ENCODE measurements around a stretch of chr12.

DNA sequence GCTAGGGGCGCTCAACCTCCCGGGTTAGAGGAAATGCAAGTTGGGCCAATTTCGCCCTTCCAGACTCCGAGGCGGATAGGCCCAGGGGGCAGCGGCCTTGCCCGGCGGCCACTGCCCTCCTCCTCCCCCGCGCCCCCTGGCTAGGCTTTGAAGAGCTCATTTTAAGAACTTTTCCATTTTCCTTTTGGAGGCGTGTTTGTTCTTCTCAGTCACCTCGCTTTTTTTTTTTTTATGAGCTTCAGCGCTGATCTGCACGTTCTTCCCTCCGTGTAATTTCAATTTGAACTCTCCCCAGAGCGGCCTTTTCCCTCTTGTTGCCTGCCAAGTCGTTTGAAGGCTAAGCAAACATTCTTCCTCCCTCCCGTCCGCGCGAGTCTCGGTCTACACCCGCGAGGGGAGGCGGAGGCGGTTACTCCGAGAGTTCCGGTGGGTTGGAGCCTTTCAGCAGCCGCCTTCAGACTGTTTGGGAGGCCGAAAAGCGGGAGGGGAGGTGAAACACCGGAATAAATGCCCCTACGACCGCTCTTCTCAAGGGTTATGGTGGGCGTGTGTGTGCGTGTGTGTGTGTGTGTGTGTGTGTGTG is 52.6 kb upstream of the TBX3 start:
- RRBS, 2 experiments = 91 to 92% methylated on average over 11 of the region's 36 CpGs

- RRBS, 2 experiments = no CpG with 5 or more reads among the region's 9 CpGs
Measured at GRCh38 chr12:114768170-114768915, 84.4 kb upstream of the TBX3 start.

- RRBS, 2 experiments = no CpG with 5 or more reads among the region's 5 CpGs
Measured at GRCh38 chr12:115213263-115213924, 529.4 kb upstream of the TBX3 start.

GRCh38 chr12:115337561-115338270 is 653.7 kb upstream of the TBX3 start:
- RRBS, 2 experiments = no CpG with 5 or more reads among the region's 9 CpGs

DNA sequence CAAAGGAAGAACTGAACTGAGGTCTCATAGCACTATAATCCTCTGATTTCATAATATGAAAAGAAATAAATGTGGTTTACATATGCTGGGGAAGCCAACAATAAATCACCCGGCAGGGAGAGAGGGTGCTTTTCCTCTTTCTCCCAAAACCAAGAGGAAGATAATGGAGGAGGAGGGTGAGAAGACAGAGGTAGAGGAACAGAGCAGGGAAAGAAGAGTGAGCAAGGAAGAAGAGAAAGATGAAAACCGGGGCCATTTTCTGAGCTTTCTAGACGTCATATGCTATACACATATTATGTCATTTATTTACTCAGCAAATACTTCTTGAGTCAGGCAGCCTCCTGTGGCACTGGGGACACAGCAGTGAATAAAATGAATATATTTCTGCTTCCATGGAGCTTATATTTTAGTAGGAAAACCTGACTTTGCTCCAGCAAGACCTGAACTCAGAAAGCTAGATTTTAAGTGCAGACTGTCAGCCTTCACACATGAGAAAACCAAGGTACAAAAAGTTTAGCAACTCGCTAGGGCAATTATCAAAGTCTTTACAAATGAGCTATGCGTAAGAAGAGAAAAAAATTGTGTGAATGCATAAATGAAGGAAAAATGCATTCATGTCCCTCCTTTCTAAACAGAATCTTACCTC is 710.8 kb upstream of the TBX3 start:
- RRBS, 2 experiments = no CpG with 5 or more reads among the region's 5 CpGs

DNA sequence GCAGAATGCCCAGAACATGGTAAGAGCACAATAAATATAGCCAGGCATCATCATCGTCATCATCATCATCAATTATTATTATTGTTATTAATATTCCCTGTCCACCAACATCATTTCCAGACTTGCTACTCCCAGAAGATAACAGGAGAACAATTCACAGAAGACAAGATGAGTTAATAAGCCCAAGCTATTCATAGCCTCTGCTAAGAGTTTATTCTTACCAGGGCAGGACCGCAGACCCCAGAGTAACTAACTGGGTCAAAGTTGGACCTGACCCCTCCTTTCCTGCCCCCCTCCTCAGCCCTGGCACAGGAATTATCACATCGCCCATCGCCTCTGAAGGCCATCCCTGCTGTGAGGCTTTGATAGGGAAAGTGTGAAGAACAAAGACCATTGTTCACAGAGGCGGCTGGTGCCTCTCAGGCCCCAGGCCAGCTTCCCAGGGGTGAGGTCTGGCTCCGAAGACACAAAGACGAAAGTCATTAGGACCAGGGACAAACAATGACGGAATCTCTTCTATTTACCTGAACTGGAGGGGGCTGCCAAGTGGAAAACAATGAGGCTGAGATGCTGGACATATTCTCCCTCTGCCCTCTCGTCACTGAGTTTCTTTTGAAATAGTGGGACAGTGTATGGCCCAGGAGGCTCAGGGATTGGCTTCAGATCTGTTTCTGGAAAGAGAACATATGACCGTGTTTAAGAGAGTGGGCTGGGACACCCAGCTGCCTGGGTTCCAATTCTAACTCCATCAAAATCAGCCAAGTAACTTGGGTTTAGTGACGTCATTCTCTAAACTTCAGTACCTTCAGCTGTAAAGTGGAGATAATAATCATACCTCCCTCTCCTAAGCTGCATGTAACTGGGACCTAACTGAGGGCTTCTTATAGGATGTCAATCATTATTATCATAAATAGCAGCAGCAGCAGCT is 769.5 kb downstream of the MED13L start:
- RRBS, 2 experiments = no CpG with 5 or more reads among the region's 11 CpGs

DNA sequence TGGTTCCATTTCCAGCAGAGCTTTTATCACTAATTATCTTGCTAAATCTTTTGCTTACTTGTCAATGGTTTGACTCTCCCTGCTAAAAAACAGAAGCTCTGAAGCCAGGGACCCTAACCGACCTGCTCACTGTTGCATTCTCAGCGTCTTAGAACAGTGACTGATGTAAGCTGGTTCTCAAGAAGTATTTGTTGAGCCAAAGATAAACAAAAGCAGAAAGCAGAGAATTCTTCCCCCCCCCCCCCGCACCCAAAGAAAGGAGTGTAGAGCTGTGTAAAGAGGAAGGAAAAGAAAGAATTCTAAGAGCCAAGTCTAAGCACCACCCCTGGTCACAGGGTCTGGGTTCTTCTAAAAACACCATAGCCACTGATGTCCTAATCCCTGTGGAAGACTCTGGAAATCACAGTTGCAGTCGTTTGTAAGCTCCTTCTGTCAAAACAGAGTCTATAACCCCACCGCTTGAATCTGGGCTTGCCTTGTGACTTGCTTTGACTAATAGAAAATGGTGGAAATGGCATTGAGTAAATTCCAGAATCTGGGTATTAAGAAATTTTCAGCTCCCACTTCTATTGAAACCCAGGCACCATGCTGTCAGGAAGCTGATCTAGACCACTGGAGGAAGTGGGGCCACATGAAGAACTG is 385.7 kb downstream of the MED13L start:
- RRBS, 2 experiments = no CpG with 5 or more reads among the region's 5 CpGs

GRCh38 chr12:115949163-115949499 is 328.4 kb downstream of the MED13L start:
- RRBS, 2 experiments = no CpG with 5 or more reads among the region's 6 CpGs

- RRBS, 2 experiments = no CpG with 5 or more reads among the region's 6 CpGs
Measured at GRCh38 chr12:116002657-116003344, 274.7 kb downstream of the MED13L start.

DNA sequence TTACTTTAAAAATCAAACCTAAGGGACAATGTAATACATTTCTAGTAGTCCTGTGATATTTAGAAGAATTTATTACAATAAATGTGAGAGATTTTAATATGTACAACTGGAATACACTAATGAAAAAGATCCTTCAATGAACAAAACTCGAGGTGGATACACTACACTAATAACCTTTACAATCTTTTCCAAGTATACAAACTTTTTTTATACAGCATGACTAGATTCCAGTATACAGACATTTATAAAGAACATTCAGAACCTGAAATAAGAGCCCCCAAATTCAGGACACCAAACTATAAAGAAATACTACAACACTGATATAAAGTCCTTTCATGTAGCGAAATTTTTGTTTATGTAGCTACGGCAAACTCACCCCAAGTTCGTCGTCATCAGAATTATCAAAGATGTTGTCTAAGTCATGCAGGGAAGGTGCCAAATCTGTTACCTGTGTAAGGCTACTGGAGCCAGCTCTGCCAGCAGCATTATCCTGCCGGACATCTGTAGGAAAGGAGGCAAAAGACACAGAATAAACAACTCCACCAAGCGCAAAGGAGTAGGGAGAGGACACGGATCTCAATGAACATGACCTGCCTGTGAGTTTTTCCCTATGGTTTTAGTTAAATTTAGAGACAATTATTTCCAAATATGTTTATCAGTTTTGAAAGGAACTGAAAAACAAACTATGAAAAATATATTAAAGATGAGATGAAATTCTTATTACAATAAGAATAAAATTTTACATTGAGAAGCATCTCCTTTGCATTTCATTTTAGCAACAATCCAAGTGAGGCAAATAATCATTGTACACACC is 271.8 kb downstream of the MED13L start:
- RRBS, 2 experiments = no CpG with 5 or more reads among the region's 8 CpGs

- RRBS, 2 experiments = no CpG with 5 or more reads among the region's 4 CpGs
Measured at GRCh38 chr12:116032529-116033097, 244.9 kb downstream of the MED13L start.

- RRBS, 2 experiments = no CpG with 5 or more reads among the region's 5 CpGs
Measured at GRCh38 chr12:116156537-116157145, 120.9 kb downstream of the MED13L start.

- RRBS, 2 experiments = no CpG with 5 or more reads among the region's 6 CpGs
Measured at GRCh38 chr12:116199402-116200637, 77.7 kb downstream of the MED13L start.

DNA sequence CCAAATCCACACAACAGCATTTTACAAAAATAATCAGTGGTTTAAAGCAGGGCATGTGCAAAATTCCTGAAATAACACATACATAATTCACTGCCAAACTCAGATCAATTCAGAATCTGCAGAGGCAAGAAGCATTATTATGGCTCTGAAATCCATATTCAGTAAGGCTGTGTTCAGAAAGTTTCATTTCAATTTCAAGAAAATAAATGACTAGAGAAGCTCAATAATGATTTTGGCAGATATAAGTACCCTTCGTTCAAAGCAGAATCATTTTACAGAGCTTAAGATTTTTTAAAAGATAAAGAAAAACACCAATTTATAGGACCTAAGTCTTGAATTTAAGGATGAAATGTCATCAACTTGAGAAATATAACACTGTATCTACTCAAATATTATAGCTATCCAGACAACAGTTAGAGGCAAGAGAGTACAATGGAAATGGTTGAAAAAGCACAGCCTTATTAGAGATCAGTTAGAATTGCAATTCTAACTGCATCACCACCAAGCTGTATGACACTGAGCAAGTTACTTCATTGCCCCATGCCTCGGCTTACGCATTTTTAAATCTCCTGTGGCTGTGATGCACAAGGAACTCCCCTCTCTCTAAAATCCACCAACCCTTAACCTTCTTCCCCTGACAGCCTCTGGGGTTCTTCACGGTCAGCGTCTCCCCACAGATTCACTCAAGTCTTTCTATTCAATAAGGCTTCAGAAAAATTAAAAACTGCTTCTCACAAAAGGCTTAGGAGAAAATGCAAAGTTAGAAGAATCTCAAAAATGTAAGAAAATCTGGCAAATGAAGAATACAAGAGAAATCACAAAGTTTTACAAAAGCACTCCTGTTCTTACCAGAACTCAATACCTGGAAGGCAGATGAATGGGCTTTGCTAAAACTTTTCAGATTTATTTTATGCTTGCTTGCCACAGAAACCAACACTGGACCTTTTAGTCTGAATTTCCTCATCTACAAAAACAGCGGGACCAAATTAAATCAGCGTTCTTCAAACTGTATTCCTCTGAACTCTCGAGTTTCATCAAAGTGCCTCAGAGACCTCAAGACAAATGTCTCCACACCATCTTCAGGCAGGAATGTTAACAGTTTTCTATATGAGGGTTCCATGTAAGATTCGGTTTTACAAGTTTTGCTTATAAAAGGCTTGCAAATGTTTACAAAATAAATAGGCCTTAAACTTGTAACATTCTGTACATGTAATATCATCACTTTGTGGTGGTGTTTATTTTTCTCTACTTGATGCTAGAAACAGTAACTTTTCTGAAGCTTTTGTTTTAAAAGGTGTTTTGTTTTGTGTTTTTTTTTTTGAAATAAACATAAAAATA is 74.9 kb downstream of the MED13L start:
- RRBS, 2 experiments = no CpG with 5 or more reads among the region's 9 CpGs

DNA sequence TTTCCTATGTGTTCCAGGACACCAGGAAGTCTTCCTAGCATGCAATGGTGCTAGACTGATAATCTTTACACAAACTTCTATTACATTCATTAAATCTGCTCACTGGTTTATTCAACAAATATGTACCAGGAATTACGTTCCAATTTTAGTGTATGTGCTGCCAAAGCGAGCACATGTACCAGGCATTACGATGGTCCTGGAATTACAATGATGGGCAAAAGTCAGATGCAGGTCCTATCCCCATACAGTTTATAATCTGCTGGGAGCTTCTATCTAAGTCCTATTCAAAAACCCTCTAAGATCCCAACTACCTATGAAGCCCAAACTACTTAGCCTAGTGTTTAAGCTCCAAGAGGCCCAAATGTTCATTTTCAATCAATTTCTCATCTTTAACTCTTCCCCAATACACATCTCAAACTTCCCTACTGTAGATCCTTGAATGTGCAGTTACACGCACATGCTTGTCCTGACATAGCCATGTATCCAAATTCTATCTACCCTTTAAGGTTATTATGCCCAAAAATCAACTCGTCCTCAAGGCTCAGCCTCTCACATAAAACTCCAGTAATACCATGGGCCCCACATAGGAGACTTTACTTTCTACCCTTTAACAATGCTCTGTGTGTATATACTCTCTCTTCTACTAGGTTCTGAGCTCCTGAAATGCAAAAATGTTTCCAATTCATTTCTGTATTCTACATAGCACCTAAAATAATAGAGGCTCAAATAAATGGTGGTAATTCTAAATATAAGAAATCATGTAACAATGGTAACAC is 53.4 kb downstream of the MED13L start:
- RRBS, 2 experiments = no CpG with 5 or more reads among the region's 5 CpGs

- RRBS, 2 experiments = no CpG with 5 or more reads among the region's 4 CpGs
Measured at GRCh38 chr12:116264514-116265375, 12.7 kb downstream of the MED13L start.

GRCh38 chr12:116278507-116278795 is 958 bp upstream of the MED13L start:
- RRBS, 2 experiments = no CpG with 5 or more reads among the region's 8 CpGs

DNA sequence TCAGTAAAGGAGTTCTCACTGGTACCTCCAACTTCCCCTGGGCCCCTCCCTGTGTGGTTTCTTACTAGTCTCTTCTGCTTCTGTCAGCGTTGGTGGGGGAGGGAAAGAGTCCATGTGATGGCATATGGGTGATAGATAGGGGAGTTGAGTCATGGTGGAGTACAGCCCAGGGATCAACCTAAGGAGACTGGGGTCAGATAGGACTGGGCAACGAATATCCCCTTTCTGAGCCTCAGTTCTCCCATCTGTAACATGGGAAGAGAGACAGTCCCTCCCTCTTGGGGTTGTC is 83.4 kb upstream of the MED13L start:
- RRBS, 2 experiments = no CpG with 5 or more reads among the region's 2 CpGs

DNA sequence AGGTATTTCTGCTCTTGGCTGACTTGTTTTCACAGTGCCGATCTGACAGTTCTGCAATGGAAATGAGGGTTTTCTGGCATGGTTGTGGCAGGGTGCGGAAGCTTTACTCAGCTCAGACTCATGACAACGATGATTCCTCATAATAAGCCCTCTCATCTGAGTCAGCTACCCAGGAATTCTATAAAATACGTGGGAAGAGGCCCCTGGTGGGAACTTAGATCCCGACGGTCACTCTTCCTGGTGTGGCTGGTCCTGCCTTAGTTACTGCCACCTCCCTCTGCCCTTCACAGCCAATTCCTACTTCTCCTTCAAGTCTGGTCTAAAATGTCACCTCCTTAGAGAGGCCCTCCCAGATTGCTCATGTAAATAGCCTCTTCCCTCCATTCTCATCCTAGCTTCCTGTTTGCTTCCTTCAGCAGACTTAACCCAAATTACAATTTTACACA is 104.2 kb upstream of the MAP1LC3B2 start:
- RRBS, 2 experiments = no CpG with 5 or more reads among the region's 6 CpGs

DNA sequence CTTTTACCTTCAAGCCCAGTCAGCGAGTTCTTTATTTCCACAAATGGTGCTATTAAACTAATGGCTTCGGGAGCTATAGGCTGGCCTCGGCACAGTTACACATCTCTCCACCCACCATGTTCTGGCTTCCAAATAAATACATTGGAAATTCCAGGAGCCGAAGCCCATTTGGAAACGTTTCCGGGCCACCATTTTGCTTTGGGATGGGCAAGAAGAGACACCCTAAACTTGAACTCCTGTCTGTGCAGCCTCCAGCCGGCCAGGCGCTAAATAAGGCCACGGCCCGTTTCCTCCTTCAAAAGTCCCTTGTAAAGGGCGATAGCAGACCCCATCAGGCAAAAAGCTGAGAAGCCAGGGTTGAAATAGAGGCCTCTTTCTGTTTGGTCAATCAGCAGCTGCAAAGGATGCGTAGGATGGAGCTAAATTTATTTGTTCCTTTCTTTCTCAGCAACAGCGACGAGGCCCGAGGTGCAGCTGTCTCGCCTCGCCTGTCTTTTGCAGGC is 320 bp upstream of the MAP1LC3B2 start:
- RRBS, 2 experiments = 77 to 86% methylated on average over 2 of the region's 17 CpGs

Measured in LNCaP clone FGC (cell line).